Helper T cell (primary cell): Measurements from ENCODE around the gene POLH.

- PRO-cap, 2 experiments, result no peak in any of the 2 experiments
Measured at GRCh38 chr6:43528116-43528851, 11.4 kb downstream of the POLR1C start.

DNA sequence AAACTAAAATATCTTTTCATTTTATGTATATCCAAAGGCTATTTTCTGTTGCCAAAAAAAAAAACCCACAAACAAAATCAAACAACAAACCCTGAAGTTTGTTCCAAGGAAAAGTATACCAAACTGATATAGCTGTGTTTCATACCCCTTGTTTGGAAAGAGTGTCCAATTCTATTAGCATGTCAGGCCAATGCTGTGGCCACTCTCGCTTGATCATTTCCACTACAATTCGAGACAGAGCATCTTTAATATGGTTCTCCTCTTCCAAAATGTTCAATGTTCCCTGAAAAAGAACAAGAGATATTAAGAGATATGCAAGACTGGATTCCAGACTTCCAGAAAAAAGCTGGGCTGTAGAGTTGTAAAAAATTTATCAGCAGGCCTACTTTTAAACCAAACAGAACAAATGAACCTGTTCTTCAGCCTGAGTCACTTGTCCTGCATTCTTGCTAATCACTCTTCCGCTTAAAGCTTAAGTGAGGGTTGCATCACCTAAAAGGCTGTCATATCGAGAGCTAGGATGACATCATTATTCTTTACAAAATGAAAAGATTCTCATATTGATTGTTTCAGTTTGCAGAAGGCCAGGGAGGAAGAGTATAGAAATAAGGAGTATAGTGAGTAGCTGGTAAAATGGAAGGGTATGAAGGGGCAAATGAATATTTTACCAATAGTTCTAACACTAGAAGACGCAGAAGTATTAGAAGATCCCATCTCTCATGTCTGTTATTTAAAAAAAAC lies 5.0 kb downstream of the XPO5 start:
- PRO-cap, 2 experiments, result no peak in any of the 2 experiments

DNA sequence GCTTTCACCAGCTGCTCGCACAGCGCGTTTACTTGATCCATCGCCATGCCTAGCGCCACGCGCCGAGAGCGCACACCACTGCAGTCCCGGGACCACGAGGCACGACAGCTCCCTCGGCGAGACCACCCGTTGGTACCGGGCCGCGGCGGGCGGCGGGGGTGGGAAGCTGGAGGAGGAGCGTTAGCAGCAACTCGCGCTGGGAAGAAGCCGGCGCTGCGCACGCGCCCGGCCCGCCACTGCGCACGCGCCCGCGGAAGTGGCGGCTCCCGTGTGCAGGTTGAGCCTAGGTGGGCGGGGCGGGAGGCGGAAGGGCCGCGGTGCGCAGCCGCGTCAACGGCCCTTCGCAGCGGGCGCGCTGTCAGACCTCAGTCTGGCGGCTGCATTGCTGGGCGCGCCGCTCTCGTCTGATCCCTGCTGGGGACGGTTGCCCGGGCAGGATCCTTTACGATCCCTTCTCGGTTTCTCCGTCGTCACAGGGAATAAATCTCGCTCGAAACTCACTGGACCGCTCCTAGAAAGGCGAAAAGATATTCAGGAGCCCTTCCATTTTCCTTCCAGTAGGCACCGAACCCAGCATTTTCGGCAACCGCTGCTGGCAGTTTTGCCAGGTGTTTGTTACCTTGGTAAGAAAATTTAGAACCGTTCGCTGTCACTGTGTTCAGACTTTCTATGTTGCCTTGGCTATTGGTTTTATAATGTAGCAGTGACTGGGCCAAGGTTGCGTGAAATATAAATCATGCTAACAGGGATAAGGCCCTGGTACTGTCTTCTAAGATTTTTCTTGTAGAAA lies at the start of gene POLH:
Gene POLH (plus strand): TSS at position 368 of the 790 bp plus-strand sequence.
- PRO-cap, 2 experiments, result peak in 2 of 2 experiments; most common plus-strand start position 368 of the sequence (in 2); most common minus-strand start position 106 of the sequence (in 1)

GRCh38 chr6:43717550-43718294 lies 30.1 kb upstream of the MRPS18A start:
- PRO-cap, 2 experiments, result no peak in any of the 2 experiments

DNA sequence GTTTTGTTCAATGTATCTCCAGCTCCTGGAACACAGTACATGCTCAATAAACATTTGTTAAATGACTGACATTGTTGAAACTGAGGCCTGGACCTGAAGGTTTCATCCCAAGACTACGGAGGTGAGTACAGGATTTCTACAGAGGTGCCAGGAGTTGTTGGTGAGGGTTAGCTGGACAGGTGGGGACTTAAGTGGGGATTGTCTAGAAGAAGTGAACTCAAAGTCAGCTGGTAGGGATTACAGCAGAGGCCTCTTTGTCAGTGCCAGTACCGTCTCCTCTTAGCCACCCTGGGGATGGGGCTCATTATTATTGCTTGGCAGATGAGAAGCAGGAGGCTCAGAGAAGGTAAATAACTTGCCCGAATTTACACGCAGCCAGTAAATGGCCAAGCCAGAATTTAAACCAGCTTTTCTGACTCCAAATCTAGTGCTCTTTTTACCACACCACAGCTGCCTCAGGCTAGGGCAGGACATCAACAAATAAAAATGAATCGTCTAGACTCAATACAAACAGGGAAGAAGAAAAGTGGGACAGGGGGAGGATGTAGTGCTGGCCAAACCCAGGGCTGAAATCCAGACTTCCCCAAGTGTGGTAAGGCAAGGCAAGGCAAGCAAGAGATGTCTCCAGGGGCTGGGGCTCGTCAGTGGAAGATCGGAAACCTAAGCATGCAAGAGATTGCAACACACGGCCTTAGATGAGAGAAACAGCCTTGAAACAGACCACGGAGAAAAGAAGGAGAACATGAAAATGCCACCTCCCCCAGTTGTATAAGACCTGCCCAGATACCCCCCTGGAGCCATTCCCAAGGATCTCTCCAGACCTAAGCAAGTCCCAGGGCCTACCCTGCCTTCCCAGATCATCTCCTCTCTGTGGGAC lies 19.8 kb downstream of the VEGFA start:
- PRO-cap, 2 experiments, result no peak in any of the 2 experiments

- PRO-cap, 2 experiments, result no peak in any of the 2 experiments
Measured at GRCh38 chr6:43872135-43872334, 102.0 kb downstream of the VEGFA start.

- PRO-cap, 2 experiments, result no peak in any of the 2 experiments
Measured at GRCh38 chr6:43910550-43911007, 140.6 kb downstream of the VEGFA start.

DNA sequence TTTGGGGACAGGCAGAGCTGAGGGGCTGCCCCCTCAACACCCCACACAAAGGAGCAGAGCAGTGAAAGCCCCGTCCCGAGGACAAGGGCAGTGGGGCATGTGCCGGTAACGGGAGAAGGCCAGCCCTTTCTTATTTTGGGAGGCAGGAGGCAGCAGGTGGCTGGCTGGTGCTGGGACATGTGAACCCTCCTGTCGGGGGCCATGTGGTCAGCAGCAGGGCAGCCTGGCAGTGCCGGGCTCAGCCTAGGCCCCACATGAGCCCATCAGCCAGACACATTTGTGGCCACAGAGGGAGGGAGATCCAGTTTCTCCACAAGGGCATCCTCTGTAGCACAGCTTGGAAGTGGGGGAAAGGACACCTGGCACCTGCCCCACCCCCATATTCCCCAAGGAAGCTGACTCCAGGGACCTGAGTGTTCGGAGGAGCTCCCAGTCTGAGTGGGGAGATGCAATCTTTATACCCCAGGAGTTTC lies 137.6 kb downstream of the MRPL14 start:
- PRO-cap, 2 experiments, result no peak in any of the 2 experiments

DNA sequence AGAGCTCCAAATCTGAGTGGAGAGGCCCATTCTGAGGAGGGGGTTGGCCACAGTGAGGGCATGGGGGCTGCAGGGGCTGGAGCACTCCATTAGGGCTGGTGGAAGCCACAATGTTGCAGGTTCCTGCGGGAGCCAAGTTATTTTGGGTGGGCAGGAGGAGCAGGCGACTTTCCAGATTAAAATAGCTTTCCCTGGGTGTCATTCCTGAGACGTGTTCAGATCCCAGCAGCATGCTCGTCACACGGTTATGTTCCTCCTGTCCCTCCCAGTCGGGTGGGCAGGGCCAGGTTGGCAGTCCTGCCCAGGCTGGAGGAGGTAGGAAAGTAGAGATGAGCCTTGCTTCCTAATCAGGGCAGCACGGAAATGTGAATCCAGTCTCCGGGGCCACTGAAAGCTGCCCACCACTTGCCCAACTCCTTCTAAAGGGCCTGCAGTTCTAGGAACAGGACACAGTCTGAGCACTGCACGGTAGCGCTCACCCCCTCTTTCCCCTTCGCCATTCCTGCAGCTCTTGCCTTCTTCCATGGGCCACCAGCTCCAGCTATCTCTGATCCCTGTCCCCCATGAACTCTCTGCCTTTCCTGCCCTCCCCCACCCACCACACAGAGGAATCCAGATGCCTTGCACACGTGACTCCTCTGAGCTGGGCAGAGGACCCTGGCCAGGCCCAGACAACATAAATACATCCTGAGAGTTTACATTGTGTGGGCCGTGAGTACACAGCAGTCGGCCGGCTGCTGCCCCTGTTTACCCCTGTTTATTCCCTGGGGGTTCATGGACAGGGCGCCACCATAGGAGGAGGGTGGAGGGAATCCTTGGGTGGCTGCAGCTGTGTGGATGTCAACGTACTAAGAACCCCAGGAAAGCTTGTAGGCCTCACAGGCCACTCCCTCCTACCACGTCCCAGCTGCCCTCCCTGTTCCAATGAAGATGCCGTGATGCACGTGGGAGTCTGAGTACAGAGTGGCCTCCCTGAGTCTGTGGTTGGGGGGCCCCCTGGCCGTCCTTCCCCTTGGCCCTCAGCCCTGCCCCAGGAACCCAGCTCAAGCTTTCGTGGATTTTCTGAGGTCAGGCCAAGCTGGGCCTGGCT lies 136.7 kb downstream of the MRPL14 start:
- PRO-cap, 2 experiments, result no peak in any of the 2 experiments

DNA sequence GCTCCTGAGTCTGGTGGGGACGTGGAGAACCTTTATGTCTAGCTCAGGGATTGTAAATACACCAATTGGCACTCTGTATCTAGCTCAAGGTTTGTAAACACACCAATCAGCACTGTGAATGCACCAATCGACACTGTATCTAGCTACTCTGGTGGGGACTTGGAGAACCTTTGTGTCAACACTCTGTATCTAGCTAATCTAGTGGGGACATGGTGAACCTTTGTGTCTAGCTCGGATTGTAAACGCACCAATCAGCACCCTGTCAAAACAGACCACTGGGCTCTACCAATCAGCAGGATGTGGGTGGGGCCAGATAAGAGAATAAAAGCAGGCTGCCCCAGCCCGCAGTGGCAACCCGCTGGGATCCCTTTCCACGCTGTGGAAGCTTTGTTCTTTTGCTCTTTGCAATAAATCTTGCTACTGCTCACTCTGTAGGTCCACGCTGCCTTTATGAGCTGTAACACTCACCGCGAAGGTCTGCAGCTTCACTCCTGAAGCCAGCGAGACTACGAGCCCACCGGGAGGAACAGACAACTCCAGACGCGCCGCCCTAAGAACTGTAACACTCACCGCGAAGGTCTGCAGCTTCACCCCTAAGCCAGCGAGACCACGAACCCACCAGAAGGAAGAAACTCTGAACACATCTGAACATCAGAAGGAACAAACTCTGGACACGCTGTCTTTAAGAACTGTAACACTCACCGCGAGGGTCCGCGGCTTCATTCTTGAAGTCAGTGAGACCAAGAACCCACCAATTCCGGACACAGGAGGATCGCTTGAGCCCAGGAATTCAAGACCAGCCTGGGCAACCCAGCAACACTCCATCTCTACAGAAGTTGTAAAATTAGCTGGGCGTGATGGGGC lies 128.5 kb downstream of the MRPL14 start:
- PRO-cap, 2 experiments, result no peak in any of the 2 experiments

DNA sequence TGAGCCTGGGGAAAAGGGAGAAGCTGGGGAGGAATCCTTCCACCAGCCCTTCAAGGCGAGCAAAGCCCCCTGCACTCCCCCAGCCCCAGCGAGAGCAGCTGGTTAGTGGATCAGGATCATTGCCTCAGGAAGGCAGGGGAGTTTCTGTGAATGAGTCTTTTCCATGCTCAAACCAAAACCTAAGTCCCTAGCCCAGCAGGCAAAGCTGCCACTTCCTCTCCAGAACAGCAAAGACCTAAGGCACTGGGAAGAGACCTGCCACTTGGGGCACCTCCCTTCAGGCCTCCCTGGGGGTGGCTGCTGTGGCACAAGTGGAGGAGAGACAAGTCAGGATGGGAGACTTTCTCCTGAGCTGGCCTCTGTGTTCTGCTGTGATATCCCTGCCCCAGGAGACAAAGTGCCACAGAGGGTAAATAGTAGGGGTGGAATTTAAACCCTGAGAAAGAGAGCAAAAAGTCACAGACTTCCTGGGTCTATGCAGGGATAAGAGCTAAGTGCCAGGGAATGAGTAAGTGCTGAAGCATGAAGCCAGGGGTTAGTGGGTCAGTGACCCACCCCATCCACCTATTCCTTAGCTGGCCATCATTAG lies 84.3 kb downstream of the MRPL14 start:
- PRO-cap, 2 experiments, result no peak in any of the 2 experiments

DNA sequence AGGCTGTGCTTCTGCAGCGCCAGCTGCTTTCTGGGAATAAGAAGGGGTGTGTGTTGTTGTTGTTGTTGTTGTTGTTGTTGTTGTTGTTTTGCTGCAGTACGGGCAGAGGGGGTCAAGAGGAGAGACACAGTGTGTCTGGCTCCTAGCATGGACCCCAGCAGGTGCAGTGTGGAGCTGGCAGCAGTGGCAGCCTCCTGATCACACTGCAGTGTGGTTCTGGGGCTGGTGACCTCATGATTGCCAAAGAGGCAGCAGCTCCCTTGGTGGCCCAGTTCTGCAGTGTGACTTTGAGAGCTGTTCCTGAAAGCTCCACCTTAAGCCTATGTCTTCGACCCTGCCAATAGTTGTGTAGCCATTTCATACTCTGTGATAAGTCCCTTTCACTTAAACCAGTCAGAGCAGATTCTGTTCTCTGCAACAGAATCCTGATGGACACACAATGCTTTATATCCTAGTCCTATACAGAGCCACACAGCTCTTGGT lies 74.5 kb downstream of the MRPL14 start:
- PRO-cap, 2 experiments, result no peak in any of the 2 experiments

- PRO-cap, 2 experiments, result no peak in any of the 2 experiments
Measured at GRCh38 chr6:44073703-44074215, 53.5 kb downstream of the MRPL14 start.

- PRO-cap, 2 experiments, result no peak in any of the 2 experiments
Measured at GRCh38 chr6:44074220-44074886, 52.9 kb downstream of the MRPL14 start.

GRCh38 chr6:44248511-44249015 lies 1.7 kb downstream of the HSP90AB1 start:
- PRO-cap, 2 experiments, result no peak in any of the 2 experiments

DNA sequence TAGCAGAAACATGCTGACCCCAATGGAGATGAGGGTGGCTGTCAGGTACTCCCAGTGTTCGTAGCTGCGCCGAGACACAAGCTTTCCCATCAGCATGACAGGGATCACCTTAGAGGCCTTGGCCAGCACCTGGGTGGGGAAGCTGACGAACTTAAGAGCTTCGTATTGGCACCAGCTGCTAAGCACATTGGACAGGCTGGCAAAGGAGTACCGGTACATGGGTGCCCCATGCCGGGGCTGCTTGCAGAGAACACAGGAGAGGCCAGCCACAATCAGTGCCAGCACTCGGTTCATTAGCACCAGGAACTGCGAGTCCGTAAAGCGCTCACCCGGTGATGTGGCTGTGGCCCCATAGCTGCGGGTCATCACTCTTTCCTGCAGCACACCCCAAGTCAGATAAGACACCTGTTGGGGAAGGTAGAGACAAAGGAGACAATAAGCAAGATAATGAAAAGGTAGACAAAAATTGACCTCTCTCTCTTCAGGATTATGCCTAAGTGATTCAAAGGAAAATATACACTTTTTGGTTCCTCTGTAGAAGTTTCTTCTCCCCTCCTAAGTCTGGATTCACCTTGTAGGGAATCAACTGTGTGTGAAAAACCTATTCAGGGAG lies 2.0 kb downstream of the SLC35B2 start:
- PRO-cap, 2 experiments, result no peak in any of the 2 experiments

GRCh38 chr6:44257588-44258021 lies 277 bp upstream of the SLC35B2 start:
- PRO-cap, 2 experiments, result peak in 1 of 2 experiments; most common plus-strand start chr6:44257636 (in 1)

DNA sequence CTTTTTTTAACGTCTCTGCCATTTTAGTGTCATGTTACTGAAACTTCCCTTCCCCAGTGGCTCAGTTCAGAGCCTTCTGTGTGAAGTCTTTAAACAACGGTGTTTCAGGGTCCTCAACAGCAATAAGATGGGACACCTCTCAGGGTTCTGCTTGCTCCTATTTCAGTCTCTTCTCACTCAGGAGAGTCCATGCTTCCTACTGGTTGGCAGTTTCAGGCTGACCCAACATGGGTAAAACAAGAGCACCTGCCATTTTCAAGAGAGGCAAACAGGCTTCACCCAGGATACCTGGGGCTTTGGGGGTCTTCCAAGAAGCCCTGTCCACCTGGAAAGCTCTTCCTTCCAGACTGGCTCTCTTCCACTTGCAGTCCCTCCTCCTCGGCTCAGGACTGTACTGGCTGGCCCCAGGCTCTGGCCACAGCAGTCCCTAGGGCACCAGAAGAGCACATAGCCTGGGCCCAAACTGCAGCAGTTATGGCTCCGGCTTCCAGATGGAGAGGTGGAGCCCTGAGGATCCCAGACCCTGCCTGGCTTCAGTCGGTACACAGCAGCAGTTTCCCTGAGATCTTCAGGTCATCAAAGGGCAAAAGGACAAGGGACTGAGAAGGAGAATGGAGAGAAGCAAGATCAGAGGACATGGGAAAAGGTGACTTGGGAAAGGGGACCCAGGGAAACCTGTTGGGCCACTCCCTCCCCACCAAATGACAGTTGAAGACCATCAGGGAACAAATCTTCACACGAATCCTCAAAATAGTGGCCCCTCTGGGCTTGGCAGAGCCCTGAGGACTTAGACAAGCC lies 1.6 kb upstream of the SLC35B2 start:
- PRO-cap, 2 experiments, result no peak in any of the 2 experiments

GRCh38 chr6:44275780-44276461 lies 5.7 kb downstream of the TMEM151B start:
- PRO-cap, 2 experiments, result no peak in any of the 2 experiments

GRCh38 chr6:44297027-44297521 lies 424 bp downstream of the TCTE1 start:
- PRO-cap, 2 experiments, result no peak in any of the 2 experiments